Measurements from ENCODE around the genes APOBR, ATP2A1 and LAT.

GRCh38 chr16:27174720-27175263 is 28.5 kb upstream of the KDM8 start:
- PRO-cap = no peak
- RAMPAGE, long total RNA = no peak

GRCh38 chr16:27208639-27209227 is 5.4 kb downstream of the KDM8 start:
- PRO-cap = no peak
- RAMPAGE, long total RNA = no peak

DNA sequence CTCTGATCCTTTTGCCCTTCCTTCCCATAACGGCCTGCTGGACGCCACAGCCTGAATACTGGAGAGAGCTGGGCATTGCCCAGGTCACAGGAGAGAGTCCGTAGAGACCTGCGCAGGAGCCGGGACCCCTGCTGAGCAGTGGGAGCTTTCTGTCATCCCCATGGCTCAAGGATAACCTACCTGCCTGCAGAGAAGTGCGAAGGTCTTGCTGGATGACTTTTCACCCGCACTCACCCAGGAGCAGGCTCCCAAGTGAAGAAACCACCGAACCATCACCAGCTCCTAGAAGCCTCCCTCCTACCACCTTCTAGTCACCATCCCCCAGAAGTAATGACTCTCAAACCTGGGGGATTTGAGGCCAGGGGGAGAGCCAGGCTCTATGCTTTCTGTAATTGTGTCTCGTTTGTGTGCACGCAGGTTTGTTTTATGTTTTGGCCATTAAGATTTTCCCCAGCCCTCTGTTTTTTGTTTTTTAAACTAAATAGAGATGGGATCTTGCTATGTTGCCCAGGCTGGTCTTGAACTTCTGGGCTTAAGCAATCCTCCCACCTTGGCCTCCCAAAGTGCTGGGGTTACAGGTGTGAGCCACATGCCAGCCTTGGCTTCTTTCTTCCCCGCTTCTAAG is 18.1 kb downstream of the KDM8 start:
- PRO-cap = no peak
- RAMPAGE, long total RNA = no peak

GRCh38 chr16:27226511-27226840 is 23.1 kb downstream of the KDM8 start:
- PRO-cap = no peak
- RAMPAGE, long total RNA = no peak

GRCh38 chr16:27322968-27323447 is 9.2 kb downstream of the IL4R start:
- PRO-cap = no peak
- RAMPAGE, long total RNA = no peak

- PRO-cap = no peak
- RAMPAGE, long total RNA = no peak
These were observed 40.0 kb downstream of the IL4R start for GRCh38 chr16:27353545-27354329.

- PRO-cap = no peak
- RAMPAGE, long total RNA = start-site peak on the plus strand at chr16:27354917-27354962, 17 reads; start-site peak on the plus strand at chr16:27355057-27355069, 18 reads
These were observed 41.1 kb downstream of the IL4R start for GRCh38 chr16:27354620-27355615.

DNA sequence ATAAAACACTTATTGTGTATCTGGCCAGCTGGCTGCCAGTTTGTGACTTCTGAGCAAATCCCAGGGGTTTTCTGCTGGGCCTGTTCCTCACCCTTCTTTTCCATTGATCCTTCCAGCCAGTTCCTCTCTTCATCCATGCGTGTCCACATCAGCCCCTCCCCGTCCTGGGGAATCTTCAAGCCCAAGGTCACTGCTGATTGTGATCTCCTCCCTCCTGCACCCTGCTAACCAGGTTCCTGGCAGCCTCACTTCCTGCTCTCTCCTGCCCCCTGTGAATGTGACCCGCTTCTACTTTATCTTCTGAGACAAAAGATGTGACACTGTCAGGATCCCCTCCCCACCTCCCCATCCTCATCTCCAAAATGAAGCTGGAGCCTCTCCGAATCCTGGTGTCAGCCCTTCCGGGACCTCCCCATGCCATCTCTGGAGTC is 204.9 kb downstream of the KATNIP start:
- PRO-cap = unidirectional peak, minus-strand start at position 261 of the sequence
- RAMPAGE, long total RNA = no peak

DNA sequence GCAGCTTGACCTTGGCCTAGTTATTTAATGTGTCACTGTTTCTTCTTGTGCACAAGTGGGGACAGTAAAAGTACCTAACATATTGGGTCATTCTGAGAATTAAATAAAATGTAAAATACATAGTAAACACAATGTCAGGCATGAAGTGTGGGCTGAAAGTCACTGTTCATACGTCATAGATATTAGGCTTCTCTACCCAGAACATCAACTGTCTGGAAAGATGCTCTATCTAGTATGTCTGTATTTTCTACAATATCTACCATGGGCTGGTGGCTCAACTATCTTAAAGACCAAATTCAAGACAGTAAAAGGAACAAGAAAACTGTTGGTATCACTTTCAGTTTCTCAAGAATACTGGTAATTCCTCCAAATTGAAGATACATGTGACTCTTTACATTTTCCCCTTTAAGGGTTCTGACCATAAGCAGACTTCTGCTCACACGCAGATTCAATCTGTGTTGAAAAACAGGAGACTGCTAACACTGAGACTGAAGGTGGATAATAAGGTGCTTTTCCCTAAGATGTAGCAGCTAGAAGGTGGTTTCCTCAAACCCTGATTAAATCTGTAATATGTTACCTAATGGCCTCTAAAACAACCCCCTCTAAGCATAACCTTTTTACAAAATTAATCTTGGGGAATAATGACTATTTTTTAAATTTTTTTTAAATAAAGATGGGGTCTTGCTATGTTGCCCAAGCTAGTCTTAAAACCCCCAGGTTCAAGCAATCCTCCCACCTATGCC is 24.1 kb downstream of the XPO6 start:
- PRO-cap = no peak
- RAMPAGE, long total RNA = no peak

GRCh38 chr16:28193624-28194261 is 18.0 kb downstream of the XPO6 start:
- PRO-cap = no peak
- RAMPAGE, long total RNA = no peak

GRCh38 chr16:28493842-28495023 is at the start of gene APOBR:
APOBR (plus strand) TSS chr16:28494643.
- PRO-cap = no peak
- RAMPAGE, long total RNA = no peak

DNA sequence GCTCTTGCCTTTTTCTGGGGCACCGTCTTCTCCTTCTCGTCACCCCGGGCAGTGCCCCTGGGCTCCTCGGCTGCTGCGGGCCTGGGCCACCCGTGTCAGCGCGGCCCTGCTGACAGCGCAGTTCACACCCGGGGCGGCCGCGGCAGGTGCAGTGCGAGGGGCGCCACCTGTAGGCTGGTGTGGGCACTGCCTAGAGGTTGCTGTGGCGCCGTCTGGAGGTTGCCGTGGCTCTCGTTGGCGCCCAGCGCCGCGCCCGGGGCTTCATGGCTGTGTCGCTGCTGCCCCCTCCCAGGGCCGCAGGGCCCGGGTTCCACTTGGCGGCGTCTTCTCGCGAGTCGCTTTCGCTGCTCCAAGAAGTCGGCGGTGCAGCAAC is 38.9 kb downstream of the EIF3C start:
- PRO-cap = no peak
- RAMPAGE, long total RNA = no peak

DNA sequence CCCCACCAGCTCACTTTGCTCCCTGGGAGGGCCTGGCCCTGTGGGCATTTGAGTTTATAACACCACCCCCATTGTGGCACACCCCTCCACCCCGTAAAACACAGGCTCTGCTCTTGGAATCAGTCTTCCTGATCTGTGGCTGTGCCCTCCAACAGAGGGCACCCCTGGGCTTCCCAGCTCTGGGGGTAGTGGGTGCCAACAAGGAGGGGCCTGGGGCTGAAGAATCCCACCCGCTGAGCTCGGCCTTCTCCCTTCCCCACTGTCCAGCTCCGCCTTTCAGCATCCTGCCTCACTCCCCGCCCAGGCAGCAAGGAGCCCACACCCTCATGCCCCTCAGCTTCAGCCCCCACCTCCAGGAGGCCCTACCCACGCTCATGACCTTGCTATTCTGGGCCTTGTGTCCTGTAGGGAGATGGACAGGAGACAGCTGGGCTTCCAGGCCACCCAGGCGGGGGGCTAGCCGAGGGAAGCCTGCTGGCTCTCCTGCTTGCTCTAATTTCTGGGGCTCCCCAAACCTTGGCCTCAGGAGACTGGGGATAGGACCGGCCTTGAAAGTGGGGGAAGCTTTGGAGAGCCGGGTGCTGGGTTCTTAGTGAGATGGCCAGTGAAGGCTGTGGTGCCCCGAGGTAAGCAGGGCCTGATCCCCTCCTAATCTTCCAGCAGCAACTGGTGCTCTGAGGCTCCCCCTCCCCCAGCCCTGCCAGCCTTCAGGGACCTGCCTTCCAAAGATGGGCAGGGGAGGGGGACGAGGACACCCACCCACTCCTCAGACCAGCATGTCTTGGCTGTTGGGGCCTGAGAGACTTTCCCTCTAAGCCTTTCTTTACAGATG is 2.9 kb upstream of the ATP2A1 start:
- PRO-cap = no peak
- RAMPAGE, long total RNA = no peak

DNA sequence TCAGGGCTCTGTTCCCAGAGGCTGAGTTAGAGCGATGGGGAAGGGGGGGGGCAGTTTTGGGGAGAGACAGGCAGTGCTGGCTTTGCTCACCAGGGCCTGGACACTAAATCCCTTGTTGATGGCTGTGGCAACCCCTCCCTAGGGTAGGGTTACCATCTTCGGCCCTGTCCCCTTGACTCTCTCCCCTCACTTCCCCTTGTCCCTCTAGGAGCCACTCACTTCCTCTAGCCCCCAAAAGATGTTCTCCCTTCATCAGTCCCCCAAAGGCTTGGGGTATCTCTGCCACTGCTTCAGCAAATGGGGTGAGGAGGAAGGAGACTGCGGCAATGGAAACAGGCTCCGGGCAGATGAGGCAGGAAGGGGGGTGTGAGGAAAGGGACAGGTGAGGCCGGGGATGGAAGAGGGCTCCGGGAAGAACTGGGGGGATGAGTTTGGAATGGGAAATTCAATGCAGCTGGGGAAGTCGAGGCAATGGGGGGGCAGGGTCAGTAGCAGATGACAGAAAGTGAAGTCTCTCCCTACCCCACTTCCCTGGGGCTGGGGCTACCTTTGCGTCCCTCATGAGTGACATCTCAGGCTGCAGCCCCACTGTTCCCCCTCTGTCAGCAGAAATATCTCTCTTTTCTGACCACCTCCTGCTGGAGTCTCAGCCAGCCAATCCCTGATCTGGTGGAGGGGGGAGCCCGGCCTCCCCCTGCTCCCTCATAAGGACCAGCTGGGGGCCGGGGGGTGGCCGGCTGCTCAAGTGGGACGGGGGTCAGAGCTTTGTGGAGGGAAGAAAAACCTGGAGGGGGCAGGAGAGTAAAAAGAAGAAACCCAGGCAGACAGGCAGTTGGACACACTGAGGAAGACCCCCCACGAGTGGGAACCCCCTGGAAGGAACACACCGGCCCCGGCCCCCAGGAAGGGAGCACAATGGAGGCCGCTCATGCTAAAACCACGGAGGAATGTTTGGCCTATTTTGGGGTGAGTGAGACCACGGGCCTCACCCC is at the start of gene ATP2A1:
ATP2A1 (plus strand) TSS at position 732 of the 992 bp plus-strand sequence.
- PRO-cap = no peak
- RAMPAGE, long total RNA = no peak

GRCh38 chr16:28882613-28883214 is 4.4 kb downstream of the ATP2A1 start:
- PRO-cap = no peak
- RAMPAGE, long total RNA = no peak

DNA sequence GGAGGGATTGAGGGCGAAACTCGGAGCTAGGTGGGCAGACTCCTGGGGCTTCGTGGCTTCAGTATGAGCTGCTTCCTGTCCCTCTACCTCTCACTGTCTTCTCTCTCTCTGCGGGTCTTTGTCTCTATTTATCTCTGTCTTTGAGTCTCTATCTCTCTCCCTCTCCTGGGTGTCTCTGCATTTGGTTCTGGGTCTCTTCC is 837 bp downstream of the CD19 start:
- PRO-cap = no peak
- RAMPAGE, long total RNA = no peak

- PRO-cap = no peak
- RAMPAGE, long total RNA = no peak
These were observed 593 bp downstream of the SPNS1 start for GRCh38 chr16:28974999-28975742.

DNA sequence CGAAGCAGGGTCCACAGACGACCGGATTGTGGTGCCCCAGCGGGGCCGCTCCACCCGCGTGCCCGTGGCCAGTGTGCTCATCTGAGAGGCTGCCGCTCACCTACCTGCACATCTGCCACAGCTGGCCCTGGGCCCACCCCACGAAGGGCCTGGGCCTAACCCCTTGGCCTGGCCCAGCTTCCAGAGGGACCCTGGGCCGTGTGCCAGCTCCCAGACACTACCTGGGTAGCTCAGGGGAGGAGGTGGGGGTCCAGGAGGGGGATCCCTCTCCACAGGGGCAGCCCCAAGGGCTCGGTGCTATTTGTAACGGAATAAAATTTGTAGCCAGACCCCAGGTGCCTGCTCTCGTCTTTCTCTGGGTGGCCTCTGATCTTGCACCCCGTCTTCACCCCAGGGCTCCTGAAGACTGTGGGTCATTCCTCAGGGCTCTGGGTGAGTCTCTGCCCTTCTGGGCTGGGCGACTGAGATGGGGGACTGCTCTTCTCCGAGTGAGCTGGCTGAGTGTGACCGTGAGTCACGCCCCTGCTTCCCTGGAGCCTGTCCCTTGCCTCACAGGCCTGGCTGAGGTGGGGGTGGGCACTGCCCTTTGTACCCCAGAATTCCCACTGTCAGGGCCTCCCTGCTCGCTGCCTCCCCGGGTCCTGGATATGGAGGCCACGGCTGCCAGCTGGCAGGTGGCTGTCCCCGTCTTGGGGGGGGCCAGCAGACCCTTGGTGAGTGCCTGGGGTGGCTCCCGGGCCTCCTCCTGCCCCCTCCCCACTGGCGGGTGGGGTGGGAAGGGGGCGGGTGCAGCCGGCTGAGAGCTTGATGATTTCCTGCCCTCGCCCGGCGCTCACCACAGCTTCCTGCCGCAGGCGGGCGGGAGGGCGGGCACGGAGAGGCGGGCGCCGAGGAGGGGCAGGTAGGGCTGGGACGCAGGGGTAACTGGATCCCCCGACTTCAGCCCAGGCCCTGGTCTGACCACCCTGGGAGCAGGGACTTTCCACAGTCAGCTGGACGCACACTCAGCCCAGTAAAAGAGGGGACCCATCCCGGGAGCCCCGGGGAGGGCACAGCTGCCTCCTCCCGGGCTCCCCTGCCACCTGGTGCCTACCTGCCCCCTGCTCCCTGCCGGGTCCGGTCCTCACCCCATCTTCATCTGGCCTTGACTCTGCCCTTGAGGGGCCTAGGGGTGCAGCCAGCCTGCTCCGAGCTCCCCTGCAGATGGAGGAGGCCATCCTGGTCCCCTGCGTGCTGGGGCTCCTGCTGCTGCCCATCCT is at the start of gene LAT:
LAT (plus strand) TSS at position 838 of the 1,259 bp plus-strand sequence.
- PRO-cap = unidirectional peak, minus-strand start at position 490 of the sequence
- RAMPAGE, long total RNA = start-site peak on the plus strand centred at position 926 of the sequence, 120 bp wide, 28 reads

DNA sequence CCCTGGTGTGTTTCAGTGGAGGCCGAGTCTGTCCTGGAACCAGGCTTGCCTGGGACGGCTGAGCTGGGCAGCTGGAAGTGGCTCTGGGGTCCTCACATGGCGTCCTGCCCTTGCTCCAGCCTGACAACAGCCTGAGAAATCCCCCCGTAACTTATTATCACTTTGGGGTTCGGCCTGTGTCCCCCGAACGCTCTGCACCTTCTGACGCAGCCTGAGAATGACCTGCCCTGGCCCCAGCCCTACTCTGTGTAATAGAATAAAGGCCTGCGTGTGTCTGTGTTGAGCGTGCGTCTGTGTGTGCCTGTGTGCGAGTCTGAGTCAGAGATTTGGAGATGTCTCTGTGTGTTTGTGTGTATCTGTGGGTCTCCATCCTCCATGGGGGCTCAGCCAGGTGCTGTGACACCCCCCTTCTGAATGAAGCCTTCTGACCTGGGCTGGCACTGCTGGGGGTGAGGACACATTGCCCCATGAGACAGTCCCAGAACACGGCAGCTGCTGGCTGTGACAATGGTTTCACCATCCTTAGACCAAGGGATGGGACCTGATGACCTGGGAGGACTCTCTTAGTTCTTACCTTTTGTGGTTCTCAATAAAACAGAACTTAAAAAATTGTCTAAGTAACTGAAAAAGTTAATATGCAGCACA is 5.4 kb downstream of the LAT start:
- PRO-cap = no peak
- RAMPAGE, long total RNA = no peak

- PRO-cap = no peak
- RAMPAGE, long total RNA = no peak
These were observed 147.6 kb downstream of the LAT start for GRCh38 chr16:29132163-29133041.